A375 (cell line): ENCODE measurements around a stretch of chr5.

- RAMPAGE, long total RNA = no peak
Measured at GRCh38 chr5:16656769-16657068, 39.9 kb upstream of the RETREG1 start.

DNA sequence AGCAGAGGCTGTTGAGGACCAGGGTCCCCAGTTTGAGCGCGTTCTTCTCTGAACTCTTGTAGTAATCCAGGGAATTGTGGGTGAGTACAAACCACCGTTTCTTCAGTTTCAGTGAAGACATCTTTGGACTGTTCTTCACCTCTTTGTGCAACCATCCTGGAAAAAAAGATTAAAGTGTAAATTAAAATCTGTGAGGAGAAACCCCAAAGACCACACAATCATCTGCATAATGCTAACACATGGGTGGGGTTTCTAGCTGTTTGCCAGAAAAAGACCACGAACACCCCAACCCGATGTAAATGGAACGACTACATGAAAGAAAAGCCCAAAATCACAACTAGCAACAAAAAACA lies 64.5 kb upstream of the RETREG1 start:
- RAMPAGE, long total RNA = no peak

GRCh38 chr5:16701309-16702031 lies 84.7 kb upstream of the RETREG1 start:
- RAMPAGE, long total RNA = no peak

DNA sequence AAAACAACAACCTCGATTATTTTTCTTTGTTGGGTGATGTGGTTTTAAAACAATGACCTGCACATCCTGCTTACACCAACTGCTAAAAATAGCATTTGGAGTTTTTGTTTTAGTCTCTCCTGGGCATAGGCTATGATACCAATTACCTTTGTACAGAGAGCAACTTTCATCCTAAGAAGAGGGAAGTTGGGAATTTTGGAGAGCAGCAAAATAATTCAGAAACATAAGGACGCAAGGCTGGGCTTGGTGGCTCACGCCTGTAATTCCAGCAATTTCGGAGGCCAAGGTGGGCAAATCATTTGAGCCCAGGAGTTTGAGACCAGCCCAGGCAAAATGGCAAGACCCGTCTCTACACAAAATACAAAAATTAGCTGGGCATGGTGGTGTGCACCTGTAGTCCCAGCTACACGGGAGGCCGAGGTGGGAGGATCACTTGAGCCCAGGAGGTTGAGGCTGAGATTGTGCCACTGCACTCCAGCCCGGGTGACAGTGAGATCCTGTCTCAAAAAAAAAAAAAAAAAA lies 101.9 kb upstream of the MYO10 start:
- RAMPAGE, long total RNA = no peak

- RAMPAGE, long total RNA = no peak
Measured at GRCh38 chr5:17216462-17216699, 1.1 kb upstream of the BASP1 start.

- RAMPAGE, long total RNA = no peak
Measured at GRCh38 chr5:17228201-17228590, 10.8 kb downstream of the BASP1 start.

DNA sequence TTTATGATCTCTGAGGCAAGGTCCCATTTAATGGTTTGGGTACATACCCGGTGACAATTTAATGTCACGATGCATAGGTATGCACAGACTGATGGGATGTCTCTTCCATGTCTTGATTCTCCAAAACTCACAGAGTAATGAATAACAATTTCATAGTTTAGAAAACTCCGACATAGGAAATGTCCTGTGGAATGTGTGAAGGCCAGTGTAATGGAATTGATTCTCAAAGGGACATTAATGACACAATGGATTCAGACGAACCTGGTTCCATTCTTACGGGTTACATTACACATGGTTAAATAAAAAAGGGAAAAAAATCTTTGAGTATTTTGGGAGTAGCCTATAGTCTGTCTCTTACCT lies 60.1 kb downstream of the BASP1 start:
- RAMPAGE, long total RNA = no peak

GRCh38 chr5:17311309-17311655 lies 93.9 kb downstream of the BASP1 start:
- RAMPAGE, long total RNA = no peak

- RAMPAGE, long total RNA = no peak
Measured at GRCh38 chr5:23027275-23027800, 174.2 kb upstream of the CDH12 start.

DNA sequence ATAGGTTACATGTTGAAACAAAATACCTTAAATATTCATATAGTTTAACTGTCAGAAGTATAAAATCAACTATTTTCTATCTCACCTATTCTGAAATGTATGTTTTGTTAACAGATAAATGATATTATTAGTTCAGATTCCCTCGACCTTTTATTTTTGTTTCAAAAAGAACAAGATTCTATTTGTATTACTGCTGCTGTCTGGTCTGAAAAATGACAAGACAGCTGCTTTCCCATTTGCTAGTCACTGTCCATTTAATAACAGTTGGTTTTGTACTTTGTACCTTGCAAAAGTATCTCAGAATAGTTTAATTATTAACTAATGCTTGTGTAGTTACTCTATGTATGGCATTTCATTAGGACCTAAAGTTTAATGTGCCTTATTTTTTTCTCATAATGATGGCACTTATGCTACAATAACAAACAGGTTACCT lies 134.4 kb downstream of the CDH10 start:
- RAMPAGE, long total RNA = no peak

GRCh38 chr5:25085756-25086008 lies 440.9 kb upstream of the CDH10 start:
- RAMPAGE, long total RNA = no peak

DNA sequence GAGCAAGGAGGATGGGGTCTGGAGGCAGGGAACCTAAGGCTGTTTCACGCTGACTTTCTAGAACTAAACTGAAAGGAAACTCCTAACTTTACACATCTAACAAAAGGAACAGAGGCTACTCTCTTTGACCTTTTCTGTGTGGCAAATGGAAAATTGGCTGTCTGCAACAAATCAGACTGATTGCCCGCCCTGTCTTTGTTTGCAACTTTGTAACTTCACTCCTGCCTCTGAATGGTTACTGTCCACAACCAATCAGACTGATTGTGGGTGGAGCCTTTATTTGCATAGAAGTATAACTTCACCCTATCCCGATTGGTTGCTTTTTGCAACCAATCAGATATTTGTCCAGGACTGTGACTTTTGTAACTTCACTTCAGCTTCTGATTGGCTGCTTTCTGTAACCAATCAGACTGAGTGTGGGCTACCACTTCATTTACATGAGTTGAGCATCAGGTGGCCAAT lies 1810.9 kb upstream of the CDH6 start:
- RAMPAGE, long total RNA = no peak

DNA sequence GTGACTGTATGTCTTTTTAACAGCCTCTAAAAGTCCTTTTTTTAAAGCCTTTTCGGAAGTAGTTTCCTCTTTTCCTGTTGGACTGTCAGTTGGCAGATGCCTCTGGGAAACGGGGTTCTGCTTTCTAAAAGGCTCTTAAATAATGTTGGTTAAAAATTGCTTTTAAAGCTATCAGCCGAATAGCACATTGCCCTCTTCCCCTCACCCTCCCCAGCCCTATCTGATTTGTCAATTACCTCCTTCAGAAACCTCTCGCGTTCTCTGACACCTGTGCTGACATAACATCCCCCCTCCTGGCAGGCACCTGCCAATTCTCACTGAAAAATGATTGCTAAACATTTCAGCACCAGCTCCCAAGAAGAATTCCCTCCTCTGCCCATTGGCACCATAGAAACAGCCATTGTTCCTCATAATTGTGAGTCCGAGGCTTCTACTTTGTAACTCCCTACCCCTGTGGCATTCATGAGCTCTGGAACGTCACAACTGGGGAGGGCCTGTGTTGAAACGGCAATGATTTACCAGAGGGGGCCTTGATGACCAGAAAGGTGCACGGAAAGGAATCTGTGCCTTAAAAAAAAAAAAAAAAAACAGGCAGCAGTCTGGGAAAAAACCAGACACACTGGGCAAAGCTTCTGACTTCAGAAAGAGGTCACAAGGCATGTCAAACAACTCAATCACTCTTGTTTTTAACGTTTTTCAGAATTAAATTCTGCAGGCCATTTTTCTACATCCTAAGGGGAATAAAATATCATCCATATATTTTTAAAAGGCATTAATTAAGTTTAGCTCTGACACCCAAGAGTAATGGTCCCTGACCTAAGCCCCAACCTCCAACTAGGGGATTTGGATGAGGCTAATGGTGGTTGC lies 20.3 kb downstream of the CDH6 start:
- RAMPAGE, long total RNA = no peak

- RAMPAGE, long total RNA = no peak
Measured at GRCh38 chr5:31855274-31855852, 216.4 kb downstream of the PDZD2 start.

GRCh38 chr5:32232287-32232937 lies 58.3 kb upstream of the GOLPH3 start:
- RAMPAGE, long total RNA = no peak

GRCh38 chr5:32645423-32645622 lies 60.0 kb downstream of the SUB1 start:
- RAMPAGE, long total RNA = no peak

GRCh38 chr5:32713289-32714546 lies 2.6 kb downstream of the NPR3 start:
- RAMPAGE, long total RNA = no peak

- RAMPAGE, long total RNA = no peak
Measured at GRCh38 chr5:33287312-33287695, 153.5 kb upstream of the TARS1 start.

DNA sequence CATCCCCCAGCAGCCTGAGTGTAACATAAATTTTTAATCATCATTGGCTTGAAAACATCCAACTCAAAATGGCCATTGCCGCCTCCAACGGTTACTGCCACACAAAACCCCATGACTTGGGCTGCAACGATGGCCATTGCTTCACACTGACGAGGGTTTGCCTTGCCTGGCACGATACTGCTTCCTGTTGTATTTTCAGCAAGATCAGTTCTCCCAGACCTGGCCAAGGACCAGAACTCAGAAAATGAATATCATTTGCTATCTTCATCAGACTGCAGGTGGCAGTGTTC lies 10.6 kb downstream of the AMACR start:
- RAMPAGE, long total RNA = no peak

GRCh38 chr5:34484094-34484536 lies 172.0 kb upstream of the RAI14 start:
- RAMPAGE, long total RNA = no peak